Right cardiac atrium (tissue), 1 donor: ENCODE data around the genes ATXN7L2, GNAI3 and SLC16A4.

DNA sequence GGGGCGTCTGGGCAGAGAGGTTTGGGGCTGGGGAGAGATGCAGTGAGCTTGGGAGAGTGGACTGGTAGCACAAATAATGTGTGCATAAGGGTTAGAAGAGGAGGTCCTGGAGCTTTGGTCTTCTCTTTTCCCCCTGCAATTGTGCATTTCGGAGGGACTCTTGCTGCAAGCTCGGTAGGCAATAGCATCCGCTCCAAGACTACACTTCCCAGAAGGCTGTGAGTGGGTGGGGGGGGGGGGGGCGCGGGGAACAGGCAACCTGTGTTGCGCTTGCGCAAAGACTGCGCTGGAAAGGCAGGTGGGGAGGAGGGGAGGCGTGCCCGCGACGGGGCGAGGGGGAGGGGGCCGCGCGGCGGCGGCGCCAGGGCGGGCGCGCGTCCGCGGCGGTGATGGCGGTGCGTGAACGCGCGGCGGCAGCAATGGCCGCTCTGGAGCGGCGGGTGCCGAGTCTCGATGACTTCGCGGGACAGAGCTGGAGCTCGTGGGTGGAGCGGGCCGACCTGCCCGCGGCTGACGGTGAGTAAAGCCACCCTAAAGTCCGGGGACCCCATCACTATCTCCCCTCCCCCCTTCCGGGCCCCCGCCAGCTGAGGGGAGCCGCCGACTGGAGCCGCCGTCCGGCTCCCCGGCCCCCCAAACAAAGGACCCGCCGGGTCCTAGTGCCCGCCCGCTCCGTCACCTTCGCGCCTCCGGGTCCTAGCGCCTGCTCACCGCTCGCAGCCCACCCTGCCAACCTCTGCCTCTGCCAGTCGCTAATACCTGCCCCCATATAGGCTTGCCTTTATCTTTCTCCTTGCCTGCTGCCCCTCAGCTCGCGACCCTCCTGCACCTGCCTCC, at the start of gene ATXN7L2:
TSS of gene ATXN7L2 (plus strand) at position 341 of the 837 bp plus-strand sequence.
- PRO-cap = bidirectional peak, plus-strand start at position 416 of the sequence, minus-strand start at position 186 of the sequence; unidirectional peak, minus-strand start at position 639 of the sequence

- PRO-cap = no peak
Observed at GRCh38 chr1:109546714-109547474, 1.5 kb upstream of the GNAI3 start.

- PRO-cap = bidirectional peak, plus-strand start at chr1:109548635, minus-strand start at chr1:109548509
Observed at GRCh38 chr1:109548337-109549691, at the start of gene GNAI3. Gene GNAI3, plus strand, starts transcription at chr1:109548615.

DNA sequence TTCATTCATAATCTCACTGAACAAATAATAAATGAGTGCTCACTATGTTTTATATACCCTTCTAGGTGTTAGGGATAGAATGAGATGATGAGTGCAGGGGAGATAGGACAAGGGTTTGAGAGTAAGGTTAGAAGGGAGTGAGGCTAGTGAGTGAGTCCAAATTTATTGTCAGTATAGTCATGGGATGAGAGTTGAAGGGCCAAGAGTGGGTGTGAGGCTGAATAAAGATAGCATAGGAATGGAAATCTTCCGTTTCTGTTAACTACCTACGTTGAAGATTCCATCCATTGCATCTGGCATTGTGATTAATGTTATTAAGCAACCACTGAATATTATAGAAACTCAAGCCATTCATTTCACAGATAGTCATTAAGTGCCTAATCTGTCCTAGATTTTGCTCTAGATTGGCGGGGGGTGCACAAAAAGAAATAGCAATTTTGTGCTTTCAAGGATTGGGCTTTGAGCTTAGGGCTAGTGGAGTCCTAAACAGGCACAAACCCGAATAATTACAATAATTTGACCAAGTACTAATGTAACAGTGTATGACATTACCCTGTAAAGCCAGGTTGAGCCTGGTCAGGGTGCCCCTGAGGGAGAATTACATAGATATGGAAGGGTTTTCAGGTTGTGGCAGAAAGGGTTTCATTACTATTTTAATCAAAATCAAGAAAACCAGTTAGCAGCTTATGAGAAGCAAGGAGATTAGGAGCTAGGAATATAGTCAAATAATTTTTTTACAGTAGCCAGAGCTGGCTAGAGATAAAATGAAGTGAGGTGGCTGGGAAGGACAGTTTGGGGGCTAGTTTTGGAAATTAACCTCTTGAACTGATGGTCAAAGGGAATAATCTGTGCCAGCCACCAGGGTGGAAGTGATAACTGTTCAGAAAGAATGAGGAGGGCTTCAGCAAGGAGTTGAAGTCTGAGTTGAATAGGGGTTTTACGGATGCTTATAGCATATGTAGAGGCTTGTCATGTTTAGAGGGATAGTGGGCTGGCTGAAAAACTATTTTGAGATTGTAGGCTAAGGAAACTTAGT, 17.2 kb downstream of the GNAI3 start:
- PRO-cap = no peak

DNA sequence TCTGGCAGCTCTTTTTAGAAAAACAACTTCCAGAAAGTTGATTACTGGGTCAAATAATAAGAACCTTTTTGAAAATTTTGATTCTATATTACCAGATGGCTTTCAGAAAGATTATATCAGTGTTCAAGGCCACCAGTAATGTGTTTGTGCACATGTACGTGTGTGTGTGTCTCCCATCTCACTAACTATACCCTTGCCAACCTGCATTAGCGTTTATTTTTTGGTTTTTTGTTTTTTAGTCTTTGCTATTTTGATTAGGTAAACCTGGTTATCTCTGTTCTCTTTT, 1.0 kb downstream of the GNAT2 start:
- PRO-cap = no peak

DNA sequence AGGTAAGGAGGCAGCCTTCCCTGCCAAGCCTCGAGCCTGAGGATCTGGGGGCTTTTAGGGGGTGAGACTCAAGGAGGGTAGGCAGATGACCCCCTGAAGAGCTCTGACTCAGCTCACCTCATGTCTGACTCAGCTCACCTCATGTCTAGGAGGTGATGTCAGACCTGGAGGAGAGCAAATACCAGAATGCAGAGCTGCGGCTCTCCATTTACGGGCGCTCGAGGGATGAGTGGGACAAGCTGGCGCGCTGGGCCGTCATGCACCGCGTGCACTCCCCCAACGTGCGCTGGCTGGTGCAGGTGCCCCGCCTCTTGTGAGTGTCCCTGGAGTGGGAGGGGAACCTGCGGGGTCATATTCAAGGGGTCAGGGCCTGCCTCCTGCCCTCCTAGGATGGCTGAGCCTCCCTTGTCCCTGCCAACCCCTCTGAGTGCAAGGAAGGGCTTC, 8.9 kb downstream of the AMPD2 start:
- PRO-cap = no peak

DNA sequence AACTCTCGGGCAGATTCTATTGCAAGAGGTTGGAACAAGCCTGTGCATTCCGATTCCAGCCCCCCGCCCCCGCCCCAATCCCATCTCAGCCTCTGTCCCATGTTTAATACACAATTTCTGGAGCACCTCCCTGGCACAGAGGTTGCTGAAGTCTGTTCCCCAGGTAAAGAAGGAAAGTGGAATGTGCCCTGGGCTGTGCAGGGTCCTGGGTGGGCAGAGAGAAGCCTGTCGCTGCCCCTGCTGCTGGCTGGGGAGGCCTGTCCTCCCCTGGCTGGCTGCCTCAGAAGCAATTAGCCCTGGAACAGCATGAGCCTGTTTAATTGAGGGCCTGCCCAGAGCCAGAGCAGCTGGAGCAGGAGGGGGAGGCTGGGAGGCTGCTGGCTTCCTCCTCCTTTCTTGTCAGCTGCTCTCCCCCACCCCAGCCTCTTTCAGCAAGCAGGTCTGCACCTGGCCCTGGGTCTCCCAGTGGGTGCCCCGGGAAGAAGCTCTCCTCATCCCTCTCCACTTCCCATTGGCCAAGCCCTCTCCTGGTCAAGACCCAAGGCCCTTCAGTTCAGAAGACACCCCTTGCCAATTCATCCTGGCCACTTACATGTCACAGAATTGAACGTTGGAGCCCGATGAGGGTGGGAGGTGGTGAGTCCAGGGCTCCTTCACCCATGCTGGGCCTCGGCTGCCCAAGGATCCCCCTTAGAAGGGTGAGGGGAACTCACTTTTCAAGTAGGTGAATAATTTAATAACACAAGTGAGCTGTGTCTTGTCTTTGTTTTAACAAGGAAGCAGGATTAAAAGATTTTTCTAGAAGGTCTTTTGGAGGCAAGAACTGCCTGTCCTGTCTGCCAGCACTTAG, 13.1 kb downstream of the AMPD2 start:
- PRO-cap = no peak

- PRO-cap = no peak
Observed at GRCh38 chr1:109782690-109783039, 18.9 kb upstream of the EPS8L3 start.

GRCh38 chr1:109877117-109877886, 33.3 kb upstream of the CSF1 start:
- PRO-cap = bidirectional peak, plus-strand start at chr1:109877525, minus-strand start at chr1:109877455

DNA sequence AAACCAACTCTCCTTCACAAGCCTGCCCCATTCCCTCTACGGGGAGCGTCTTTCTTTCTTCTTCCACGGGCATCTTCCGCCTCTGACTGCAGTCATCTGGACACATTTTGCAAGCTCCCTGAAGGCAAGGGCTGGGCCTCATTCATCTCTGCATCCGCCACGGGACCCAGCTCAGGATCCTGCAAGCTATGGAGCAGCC, 7.5 kb upstream of the AHCYL1 start:
- PRO-cap = no peak

DNA sequence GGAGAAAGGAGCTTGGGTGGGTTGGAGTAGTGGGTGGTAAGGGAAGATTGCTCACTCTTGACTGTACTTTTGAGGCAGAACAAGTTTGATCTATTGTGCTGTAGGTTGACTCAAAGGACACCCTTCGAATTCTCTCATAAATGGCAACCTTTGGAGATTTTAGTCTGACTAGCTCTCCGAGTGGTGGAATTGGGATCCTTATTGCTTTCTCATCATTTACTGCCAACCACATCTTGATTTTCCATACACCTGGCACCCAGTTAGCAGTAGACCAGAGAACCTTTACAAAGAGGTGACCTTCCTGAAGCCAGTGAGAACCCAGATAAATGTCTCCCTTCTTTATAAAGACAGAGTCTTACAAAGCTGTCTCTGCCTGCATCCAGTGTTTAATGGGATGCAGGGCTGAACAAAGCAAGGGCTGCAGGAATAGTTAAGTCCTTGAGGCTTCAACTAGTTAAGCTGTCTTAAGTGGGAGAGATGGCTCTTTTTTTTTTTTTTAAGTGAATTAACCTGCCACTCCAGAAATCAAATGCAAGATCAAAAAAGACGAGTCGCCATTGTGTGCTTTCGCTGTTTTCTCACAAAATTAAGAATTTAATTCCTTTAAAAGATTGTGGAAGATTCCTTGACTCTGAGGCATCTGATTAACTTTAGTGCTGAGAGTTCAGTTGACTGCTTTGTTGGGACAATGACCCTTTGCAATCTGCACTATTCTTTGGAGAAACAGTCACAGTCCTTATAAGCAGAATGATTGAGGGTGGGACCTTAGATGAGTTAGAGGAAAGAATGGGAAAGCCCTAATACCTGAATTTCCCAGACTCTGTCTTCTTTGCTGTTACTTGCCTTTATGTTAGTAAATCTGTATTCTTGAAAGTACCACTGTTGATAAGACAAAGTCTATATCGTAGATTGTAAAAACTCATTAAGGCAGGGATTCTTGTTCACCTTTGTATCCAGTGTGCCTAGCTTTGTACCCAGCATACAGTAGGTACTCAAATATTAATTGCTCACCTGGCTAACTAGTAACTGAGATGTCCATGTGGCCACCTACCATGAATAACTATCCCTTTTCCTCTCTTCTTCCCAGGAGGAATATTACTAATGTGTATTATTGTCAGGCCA, 1.6 kb downstream of the AHCYL1 start:
- PRO-cap = no peak

- PRO-cap = no peak
Observed at GRCh38 chr1:110027890-110028169, 6.6 kb upstream of the STRIP1 start.

DNA sequence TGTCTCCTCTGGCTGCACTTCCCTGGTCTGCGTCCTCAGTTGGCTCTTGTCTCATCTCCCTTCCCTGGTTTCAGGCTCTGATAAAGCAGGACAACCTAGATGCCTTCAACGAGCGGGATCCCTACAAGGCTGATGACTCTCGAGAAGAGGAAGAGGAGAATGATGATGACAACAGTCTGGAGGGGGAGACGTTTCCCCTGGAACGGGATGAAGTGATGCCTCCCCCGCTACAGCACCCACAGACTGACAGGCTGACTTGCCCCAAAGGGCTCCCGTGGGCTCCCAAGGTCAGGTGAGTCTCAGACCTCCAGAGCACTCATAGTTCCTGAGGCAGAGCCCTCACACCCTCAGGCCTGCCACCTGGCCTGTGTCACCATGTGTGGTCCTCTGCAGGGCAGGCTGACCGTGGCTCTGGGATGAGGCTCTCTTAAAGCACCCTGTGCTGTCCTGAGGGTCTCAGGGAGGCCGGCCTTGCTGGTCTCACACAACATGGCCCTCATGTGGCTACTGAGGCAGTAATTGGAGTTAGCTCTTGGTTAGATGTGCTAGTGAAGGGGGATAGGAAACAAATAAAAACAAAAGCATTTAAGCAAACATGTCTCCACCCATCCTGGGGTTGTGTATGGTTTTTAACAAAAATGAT, 9.3 kb downstream of the STRIP1 start:
- PRO-cap = no peak

DNA sequence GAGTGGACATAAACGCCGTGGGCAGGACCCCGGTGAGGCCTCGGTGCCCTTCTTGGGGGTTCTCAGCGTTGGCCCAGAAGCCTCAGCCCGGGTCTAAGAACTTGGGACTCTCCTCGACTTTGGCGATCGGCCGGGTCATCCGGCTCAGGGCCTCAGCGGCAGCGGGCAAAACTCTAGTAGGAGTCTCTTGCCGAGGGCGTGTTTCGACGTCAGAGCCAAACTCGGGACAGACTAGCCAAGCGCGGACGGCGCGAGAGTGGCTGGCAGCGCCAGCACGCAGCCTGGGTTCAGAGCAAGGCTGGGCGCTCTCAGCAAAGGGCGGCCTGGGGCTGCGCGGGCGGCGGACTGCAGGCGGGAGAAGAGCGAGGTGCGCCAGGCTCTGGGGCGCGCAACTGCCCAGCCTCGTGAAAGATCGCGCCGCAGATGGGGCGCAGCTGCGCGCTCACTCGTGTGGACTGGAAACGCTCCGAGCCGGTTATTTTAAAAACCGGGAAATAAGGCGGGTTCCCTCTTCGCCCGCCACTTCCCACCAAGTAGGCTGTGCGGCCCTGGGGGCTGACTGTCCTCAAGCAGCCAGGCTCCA, 2.6 kb downstream of the ALX3 start:
- PRO-cap = no peak

DNA sequence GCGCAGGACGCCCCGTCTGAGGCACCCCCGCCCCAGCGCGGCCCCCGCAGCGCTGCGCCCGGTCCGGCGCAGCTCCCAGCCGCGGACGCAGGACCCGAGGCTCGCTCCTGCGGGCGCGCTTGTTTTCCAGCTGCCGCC, 421 bp downstream of the KCNC4 start:
- PRO-cap = no peak

DNA sequence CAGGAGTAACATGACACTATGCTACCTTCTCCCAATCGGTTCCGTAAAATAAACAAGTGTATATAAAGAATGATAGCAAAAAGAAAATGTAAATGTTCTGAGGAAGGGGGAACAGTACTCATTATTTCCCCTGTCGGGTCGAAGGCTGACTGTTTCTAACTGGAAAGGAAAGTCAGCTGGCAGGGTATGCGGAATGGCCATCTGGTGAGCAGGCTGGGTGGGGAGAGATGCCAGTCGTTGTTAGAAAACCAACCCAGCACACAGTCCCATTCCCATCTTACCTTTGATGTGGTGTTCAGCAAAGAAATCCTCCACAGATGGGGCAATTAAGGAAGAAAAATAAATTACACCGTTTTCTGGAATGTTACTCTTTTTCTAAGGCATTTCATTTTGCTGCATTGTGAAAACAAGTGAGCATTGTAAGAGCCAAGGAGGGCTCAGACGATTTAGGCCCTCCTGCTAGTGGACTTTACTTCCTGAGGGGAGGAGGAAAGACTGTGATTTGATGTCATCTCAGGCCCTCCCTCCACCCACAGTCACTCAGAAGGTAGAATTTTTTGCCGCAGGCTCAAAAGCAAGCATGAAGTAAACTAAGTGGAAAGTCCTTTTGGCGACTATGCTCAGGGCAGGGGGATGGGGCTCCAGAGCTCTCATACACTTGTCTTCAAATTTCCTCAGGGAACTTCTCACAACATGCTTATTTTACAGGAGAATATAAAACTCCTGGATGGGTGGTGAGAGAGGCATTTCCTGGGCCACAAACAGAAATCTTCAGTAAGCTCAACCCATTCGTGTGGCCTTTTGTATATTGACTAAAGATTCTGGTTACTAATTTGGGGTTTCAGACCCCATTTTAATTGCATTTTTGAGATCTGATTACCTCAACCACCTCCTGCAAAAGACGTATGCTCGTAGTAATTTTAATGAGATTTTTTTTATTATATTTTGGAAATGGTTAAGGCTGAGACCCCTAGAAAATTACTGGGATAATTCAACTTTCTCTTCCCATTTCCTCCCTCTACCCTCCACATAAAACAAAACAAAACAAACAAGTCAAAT, at the start of gene SLC16A4:
TSS of gene SLC16A4 (minus strand) at position 443 of the 1,059 bp plus-strand sequence.
- PRO-cap = bidirectional peak, plus-strand start at position 200 of the sequence, minus-strand start at position 157 of the sequence

DNA sequence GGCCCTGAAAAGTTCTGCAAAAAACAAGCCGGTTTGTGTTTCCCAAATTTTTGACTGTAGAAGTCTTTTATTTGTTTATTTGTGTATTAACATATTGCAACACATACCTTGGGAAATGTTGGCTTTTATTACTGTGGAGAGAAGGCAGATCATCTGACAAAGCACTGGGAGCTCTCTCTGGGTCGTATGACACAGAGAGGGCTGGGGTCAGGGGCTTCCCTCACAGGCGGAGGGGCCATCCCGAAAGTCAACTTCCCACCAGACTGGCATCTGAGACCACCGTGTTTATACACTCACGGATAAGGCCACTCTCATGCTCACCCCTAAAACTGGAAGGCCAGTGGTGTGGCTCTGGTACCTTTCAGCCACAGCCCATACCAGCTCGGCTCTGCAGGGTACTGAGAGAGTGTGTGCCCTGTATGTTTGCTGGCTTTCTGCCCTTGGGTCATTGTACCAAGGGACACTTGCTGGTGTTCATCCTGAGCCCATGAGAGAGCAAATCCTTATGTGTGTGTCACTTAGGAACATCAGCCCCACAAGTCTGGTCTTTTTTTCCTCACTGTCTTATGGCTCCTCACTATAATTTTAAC, 818 bp upstream of the PROK1 start:
- PRO-cap = no peak

DNA sequence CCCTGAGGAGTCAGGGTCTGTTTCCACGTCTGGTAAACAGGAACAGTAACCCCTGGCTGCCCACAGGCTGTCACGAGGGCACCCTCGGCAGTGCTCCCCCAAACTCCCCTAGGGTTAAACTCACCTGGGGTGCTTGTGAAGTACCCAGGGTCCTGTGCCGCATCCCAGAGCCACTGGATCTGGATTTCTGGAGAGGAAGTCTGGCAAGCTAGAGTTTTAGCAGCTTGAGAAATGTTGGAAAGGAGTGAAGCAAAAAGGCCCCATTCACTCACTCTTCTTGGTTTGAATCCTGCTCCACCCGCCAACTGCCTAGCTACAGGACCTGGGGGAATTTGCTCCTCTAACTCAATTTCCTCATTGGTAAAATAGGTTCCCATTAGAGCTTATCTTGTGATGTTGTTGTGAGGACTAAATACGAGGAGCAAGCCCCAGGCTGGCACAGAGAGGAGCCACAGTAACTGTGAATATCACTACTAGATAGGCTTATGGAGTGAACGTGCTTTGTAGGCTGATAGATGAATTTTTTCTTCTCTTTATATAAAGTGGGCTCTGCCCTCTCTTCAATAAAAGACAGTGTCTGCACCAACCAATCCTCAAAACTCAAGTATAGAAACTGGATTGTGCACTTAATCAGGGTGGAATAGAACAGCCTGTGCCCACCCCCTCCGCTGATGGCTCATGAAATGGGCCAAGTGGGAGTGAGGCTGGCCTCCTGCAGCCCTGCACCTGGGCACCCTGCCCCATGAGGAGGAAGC, 15.4 kb downstream of the PROK1 start:
- PRO-cap = no peak

DNA sequence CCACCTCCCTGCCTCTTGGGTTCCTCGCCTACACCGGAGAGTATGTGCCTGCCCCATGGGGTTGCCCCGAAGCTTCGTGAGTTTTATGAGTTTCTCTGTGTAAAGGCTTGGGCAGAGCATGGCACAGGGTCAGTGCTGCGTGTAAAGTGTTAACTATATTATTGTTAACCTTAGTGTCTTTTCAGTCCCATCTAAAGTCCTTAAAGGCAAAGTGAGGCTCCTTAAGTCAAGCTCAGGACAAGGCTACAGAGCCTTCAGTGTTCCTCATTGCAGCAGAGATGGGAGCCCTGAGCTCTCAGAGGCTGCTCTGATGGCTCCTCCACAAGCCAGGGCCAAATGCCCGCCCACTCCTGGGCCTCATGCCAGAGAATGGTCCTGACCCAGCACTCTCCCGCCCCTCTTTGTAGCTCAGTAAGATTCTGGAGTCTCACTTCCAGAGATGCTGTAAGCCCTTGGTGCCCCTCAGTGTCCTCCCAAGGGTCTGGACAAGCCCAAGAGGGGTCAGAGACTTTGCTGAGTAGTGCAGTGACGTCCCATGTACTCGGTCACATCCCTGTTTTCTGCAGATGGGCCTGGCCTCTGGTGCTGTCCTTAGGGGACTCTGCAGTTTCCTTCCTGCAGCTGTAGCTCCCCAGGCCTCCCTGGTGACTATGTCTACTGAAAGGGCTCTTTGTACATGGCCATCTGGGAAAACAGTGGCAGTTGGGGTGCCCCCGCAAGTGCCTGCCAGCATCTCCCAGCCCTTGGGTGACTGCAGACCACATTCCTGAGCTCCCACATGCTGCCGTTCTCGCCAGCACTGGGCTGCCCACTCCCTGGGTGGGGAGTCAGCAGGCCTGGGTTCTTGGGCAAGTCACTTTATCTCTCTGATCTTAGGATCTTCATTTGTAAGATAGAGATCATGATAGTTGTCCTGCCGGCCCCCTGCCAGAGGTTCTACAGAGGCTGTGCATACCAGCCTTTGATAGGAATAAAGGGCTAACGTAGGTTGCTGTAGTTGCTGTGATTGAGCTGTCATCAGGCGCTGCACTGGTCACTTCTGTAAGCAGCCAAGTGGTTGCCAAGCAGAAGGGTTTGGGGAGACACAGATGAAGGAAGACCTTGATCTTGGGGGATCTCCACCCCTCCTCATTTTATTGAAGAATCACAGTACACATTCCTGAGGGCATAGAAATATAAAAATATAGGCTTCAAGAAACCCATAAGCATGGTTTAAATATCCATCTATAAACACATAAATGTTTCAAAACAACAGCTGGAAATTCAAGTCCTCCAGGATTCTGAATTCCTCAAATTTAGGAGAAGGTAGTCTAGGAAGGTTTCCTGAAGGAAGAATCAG, 37.5 kb upstream of the KCNA10 start:
- PRO-cap = no peak

DNA sequence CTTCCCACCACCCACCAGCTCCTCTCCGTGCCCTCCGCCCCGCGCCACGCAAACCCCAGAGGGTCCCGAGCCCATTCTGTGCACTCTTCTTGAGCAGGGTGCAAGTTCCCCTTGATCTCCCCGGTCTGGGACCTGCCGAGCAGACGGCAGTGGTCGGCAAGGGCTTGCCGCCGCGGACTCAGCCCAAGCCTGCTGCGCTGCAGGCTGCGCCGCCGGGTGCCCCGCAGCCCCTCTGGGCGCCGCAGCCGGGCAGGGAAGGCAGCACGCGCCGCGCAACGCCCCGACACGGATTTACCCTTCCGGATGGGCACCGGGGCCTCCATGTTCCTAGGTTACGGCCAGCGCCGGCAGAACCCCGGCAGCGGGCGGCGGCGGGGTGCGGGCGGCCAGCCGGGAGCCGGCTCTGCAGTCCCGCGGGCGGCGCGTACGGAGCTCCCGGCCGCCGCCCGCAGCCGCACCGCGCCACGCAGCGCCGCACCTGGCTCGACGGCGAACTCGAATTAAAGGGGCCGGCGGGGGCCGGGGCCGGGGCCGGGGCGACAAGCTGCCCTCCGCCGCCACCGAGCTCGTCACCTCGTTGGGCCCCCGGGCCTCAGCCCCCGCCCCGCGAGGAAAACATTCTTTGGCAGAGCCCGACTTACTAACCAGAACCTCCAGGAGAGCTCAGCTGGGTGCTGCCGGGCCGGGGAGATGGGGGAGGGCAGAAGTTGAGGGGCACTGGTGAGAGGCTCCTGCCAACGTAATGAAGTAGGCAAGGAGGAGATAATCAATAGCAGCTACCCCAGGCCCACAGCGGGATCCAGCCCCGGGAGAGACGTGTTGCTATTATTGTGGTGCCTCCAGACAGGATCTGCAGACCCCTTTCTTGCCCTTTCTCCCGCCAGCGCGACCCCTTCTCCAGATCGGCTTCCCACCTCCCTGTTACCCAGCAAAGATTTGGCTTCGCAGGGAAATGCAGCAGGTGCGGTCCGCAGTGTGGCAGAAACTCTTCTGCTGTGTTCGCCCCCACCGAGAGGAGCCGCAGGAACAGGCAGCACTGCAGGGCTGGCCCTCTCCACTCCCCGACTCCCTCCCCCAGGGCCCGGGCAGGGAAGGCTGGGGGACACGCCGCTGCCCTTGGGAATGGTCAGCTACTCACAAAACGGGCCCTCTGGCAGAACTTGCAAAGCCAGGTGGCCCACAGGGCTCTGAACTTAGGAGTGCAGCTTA, 1.2 kb upstream of the KCNA2 start:
- PRO-cap = unidirectional peak, plus-strand start at position 647 of the sequence